Zone of skin (tissue), 1 donor: ENCODE measurements around a stretch of chr16.

DNA sequence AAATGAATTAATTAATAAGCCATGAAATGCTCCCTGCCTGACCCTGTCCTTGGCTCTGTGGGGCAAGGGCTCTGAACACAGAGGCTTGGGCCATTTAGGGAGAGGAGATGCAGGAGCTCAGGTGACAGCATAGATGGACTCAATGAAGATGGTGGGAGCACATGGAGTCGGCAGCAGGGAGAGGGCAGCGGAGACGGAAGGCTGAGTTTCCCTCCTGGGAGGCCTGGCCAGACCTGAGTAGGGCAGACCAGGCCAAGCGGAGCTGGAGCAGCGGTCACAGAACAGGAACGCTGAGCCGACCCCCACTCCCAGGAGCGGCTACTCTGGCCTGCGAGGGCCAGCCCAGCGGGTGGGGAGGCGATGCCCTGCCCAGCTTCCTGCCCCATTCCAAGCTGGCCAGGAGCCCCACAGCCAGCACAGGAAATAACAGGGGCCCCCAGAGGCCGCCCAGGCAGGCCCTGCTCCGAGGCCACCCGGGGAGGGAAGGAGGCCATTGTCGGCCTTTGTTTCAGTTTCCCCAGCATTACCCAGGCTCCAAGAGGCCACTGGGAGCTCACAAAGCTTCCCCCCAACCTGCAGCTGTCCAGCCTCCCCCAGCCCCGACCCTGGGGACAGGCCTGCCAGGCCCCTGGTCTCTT is 79.8 kb downstream of the ZNF423 start:
- RRBS, result no CpG with 5 or more reads among the region's 16 CpGs

- RRBS, result 2% methylated on average over 7 of the region's 77 CpGs
These were observed 915 bp downstream of the TENT4B start for GRCh38 chr16:50153790-50154652.

DNA sequence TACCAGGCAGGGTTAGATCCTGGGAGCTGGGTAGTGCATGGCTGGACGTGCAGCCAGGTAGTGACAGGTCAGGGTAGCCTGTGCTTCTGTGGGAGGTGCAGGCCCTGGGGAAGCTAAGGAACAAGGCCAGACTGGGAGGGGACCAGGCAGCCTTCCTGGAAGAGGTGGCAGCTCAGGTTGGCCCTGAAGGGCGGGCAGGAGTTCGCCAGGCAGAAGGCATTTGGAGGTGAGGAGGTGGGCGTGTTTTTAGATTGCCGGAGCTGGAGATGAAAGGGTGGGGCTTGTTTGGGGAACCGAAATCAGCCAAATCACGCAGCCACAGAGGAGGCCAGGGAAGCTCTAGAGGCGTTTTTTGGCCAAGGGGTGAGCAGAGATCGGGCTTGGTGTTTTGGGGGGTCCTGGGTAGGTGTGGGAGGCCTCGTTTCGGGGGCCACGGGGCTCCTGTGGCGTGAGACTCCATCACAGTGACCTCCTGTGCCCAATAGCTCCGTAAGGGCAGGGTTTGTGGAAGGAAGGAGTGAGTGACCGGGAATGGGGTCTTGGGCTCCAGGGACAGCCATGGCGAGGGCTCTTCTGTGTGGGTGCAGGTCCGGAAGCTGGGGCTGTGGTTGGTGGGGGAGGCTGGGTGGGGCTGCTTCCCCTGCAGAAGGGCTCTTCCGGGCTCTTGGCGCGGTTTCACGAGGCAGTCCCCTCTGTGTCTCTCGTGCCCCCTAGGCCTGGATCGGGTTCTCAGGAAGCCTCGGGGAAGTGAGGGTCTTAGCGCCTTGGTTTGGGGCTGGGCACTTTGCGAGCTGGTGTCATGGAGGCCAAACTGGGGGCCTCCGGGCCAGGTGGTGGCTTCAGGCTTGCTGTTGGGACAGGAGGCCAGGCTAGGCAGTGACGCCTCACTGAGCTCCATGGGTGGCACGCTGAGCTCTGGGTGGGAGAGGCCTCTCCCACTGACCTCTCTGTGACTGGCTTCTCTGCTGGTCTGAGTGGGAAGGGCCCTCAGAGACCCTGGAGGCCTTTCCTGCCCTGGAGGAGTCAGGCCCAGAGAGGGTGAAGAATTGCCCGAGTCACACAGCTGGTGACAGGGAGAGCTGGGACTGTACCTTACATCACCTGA is 7.8 kb downstream of the ADCY7 start:
- RRBS, result 35% methylated on average over 4 of the region's 30 CpGs

GRCh38 chr16:50301144-50302144 is 35.1 kb downstream of the ADCY7 start:
- RRBS, result 74% methylated on average over 7 of the region's 30 CpGs

GRCh38 chr16:50313555-50314005 is 47.2 kb downstream of the ADCY7 start:
- RRBS, result no CpG with 5 or more reads among the region's 13 CpGs

DNA sequence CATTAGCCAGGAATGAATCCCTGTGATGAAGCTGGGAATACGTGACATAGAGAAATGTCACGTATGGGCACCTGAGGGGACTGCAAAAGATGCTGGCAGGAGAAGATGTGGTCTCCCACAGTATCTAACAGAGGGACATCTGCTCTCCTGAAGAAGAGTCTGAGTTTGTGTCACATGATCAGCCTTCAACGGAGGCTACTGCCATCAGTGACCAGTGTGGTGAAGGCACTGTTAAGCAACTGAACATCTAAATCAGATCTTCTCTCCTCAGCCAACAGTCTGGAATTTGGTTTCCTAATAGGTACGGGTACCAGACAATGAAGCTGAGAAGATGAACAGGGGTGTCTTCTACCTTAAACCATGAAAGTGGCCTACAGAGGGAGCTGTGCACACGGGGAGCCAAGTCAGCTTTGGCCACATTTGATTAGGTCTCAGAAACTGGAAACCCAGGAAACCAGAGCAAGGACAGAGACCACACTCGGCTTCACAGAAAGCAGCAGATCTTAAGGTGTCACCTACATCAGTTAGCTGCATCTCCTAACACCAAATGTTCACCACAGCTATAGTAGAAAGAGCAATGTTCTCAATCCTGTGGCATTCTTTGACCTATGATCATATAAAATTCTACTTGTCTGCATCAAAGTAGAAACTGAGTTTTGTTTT is 41.8 kb downstream of the BRD7 start:
- RRBS, result no CpG with 5 or more reads among the region's 6 CpGs

- RRBS, result no CpG with 5 or more reads among the region's 10 CpGs
These were observed 87.2 kb upstream of the NKD1 start for GRCh38 chr16:50460990-50461459.

GRCh38 chr16:50627175-50627714 is 53.9 kb downstream of the SNX20 start:
- RRBS, result no CpG with 5 or more reads among the region's 9 CpGs

DNA sequence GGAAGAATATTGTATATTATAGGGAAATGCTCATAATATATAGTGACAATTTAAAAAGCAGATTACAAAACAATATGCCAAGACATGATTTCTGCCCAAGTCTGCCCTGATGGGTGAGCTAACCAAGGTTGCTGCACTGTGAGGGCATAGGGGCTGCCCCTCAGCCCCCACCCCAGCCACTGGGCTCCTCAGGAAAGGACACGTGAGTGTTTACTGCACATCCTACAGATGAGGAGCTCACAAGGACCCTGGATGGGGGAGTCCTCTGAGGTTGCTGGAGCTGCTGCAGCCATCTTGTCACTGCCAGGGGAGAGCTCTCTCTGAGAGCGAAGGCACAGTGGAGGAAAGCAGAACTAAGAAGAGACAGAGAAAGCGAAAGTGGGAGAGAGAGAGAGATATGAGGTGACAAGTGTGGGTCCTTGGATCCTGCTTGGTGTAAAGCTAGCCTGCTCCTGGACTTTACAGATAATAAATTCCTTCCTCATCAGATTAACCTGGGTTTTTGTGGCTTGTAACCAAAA is 14.5 kb downstream of the SNX20 start:
- RRBS, result no CpG with 5 or more reads among the region's 3 CpGs

DNA sequence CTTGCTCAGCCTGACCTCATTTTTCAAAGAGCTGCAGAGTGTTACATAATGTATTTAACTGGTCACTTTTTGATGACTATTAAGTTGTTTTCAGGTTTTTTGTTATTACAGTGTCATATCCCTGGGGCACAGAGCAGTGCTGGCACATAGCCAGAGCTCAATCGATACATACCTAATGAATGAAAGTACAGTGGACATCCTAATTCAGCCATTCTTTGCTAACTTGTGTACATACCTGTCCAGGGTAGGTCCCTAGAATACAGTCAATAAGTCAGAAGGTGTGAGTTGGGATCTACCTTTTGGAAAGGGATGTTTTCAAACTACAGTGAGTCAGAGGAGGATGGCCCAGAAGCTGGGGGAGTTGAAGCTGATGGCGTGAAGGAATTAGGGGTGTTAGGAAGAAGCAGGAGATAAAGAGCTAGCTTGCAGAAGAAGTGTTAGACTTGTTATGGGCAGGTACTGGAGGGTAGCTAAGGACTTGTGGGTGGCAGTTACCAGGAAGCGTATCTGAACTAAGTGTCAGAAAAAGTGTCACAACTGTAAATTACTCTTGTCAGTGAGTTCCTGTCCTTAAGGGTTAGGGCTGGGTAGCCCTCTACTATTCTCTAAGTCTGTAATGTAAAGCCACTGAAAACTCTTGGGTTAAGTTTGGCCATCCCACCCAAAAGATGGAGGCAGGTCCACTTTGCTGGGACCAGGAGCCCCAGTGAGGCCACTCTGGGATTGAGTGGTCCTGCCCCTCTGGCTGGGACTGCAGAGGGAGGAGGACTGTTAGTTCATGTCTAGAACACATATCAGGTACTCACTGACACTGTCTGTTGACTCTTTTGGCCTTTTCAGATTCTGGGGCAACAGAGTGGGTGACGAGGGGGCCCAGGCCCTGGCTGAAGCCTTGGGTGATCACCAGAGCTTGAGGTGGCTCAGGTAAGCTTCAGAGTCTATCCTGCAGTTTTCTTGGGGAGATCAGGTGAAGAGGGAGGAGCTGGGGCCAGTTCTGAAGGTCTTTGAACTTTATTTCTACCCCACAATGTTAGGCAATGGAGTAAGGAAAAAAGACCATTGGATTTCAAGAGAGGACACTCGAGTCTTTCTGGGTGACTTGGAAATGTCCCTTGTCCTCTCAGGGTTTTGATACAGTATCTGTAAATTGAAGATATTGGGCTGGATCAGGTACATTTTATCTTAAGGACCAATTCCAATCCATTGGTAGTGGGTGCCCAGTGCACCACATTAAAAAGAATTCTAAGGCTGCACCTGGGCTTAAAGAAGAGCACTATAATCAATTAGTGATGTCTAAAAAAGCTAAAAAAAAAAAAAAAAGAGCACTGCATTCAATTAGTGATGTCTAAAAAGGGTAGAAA is 19.6 kb upstream of the CYLD start:
- RRBS, result no CpG with 5 or more reads among the region's 5 CpGs

DNA sequence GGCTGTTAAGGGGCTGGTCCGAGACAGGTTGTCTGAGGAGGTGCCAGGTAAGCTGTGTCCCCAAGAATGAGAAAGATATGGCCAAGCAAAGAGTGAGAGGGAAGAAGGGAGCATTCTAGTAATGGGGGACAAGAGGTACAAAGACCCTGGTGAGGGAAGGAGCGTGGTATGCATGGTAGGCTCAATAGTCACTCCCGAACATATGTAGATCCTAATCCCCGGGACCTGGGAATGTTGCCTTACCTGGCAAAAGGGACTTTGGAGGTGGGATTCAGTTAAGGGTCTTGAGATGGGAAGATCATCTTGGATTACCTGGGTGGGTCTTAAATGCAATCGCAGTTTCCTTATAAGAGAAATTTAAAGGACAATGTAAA is 7.1 kb upstream of the CYLD start:
- RRBS, result no CpG with 5 or more reads among the region's 5 CpGs

DNA sequence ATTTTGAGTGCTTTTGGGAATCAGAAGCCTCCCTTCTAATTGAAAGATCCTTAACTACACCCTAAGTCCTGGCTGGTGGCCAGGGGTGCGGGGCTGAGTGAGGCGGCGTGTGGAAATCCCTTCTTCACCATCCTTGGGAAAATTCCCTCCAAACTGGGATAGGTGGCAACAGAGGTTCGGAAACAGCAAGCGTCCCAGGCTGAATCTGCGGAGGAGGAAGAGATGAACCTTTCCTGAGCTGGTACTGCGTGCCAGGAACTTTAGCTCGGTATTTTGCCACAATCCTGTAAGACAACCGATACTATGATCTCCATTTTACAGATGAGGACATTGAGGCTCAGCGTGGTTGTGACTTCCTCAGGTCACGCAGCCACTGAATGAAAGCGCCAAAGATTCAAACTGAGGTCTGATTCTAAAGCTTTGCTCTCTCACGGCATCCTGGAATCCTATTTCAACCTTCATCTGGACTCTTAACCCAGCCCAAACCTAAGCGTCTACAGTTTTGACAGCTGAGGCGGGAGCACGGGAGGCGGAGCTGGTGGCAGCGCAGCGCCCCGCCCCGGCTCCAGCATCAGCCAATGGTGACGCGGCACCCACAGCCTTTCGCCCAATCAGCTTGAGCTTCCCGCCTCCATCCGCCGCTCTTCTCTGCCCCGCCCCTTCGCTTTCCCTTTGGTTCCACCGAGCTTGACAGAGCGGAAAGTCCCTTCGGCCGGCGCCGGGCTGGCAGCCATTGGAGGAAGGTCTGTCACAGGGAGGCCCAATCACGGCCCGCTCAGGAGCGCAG is 493 bp upstream of the CYLD start:
- RRBS, result no CpG with 5 or more reads among the region's 38 CpGs

GRCh38 chr16:51126230-51126695 is 24.8 kb downstream of the SALL1 start:
- RRBS, result no CpG with 5 or more reads among the region's 3 CpGs

GRCh38 chr16:51154099-51155099 is 3.3 kb upstream of the SALL1 start:
- RRBS, result 19% methylated on average over 7 of the region's 69 CpGs

- RRBS, result no CpG with 5 or more reads among the region's 6 CpGs
These were observed 84.5 kb upstream of the SALL1 start for GRCh38 chr16:51235485-51236029.

DNA sequence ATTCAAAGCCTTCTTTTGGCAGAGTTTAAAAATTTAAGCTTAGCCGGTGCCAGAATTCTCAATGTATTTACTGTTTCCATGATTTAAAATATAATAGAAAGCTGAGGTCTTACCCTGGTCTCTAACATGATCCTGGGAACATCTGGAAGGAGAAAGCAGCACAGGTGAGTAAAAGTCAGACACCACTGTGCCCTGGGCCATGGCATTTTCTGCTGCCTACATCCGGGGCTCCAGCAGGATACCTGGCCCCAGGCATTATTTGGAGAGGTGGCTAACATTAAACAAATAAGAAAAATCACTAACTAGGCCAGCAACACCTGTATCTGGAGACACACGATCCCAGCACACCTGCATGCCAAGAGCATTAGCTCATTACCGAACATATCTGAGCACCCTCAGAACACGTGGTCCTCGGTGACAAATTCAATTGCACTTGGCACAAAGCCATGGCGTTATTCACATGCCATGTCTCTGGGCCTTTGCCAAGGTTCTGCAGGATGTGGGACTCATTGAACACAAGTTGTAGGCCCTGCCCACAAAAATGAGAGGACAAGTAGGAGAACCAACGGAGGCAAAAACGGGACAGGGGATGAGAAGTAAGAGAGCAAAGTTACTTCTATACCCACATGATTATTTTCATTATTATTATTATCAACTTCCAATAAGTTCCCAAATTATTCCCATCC is 552.4 kb downstream of the TOX3 start:
- RRBS, result no CpG with 5 or more reads among the region's 9 CpGs

DNA sequence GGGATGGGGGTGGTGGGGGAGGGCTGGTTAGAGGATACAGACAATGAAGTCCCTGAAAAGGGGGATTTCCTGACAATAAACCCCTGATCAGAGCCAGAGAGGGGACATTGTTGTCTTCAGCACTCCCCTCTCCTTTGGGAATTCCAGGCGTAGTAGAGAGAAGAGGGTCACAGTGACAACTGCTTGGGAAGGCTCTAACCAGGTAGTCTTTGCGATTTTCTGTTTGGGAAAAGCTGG is 20.5 kb downstream of the TOX3 start:
- RRBS, result no CpG with 5 or more reads among the region's 2 CpGs

- RRBS, result 4% methylated on average over 8 of the region's 57 CpGs
These were observed 1.0 kb downstream of the TOX3 start for GRCh38 chr16:52545601-52546596.

GRCh38 chr16:52547665-52547986 is 683 bp upstream of the TOX3 start:
- RRBS, result 6% methylated on average over 2 of the region's 8 CpGs

DNA sequence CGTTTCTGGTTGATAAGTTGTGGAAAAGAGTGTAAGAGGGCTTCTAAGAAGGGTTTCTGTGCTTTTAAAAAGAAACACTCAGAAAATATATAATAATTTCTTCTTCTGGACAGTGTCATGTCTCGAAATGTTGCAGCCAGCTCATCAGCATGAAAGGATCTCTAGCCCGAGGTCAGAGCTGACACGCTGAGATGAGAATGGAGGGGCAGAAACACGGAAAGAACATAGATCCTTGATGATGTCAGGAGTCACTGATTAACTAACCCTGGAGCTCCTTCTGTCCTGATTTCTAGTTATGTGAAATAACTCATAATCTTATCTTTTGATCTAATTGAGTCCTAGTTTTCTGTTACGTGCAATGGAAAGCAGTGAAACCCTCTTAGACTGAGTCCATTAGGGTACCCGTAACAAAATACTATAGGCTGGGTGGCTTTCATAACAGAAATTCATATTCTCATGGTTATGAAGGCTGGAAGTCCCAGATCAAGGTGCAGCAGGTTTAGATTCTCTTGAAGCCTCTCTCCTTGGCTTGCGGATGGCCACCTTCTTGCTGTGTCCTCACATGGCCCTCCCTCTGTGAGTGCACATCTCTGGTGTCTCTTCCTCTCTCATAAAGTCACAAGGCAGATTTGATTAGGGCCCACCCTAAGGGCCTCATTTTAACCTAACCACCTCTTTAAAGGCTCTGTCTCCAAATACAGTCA is 10.4 kb upstream of the TOX3 start:
- RRBS, result no CpG with 5 or more reads among the region's 8 CpGs